ENCODE results near the genes TACR3, TET2, TBCK, SGMS2 and CYP2U1.

DNA sequence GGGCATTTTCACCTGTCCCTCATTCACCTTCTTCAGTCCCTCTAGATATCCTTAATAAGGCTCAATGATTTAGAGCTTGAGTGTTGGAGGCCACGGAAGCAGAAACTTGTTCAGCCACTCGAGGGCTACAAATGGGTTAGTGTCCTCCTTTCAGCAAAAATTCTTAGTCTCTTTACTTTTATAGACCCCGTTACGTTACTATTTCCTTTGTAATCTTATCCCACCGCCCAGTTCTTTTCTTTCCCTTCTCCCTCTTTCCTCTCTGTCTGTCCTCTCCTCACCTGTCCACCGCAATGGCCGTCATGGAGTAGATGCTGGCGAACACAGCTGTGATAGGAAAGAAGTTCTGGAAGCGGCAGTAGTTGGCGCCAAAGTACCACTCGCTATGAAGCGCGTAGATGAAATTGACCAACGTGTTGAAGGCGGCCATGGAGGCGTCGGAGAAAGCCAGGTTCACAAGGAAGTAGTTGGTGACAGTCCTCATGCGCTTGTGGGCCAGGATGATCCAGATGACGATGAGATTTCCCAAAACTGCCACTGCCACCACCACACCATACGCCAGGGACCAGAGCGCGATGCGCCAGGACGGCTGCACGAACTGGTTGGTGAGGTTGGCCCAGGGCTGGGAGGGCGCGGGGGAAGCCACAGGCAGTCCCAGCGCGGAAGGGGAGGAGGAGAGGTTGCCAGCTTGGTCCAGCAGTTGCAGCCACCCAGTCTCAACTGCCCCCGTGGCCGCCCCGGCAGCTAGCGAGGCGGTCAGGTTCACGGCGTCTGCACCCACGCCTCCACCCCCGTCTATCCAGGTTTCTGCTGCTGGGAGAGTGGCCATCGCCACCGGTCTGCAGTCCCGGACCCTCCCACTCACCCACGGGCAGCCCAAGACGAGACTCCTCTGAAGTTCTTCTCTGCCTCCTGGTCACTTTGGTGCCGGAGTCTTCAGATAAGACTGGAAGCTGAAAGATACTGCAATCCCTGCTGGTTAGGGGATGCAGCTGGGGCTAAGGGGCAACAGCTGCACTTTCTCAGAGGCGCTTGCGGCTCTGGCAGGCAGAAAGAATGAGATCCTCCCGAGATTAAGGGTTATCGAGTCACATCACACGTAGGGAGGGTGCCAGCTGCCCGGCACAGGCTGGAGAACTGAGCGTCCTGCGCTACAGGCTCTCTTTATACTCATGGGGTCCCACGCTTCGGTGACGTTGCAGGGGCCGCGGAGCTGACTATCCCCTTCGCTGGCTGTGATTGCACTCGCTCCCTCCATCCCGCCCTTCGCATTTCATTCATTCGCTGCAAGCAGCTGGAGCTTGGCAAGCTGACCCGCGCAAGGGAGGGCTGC is at the start of gene TACR3:
Gene TACR3 (minus strand): TSS at position 1,139 of the 1,333 bp plus-strand sequence.
- RRBS = 3% methylated on average over 4 of the region's 64 CpGs

- RRBS = under 1% methylated on average over 26 of the region's 47 CpGs
Measured at GRCh38 chr4:105146591-105147020, at the start of gene TET2. TET2 (plus strand) TSS chr4:105146876.

DNA sequence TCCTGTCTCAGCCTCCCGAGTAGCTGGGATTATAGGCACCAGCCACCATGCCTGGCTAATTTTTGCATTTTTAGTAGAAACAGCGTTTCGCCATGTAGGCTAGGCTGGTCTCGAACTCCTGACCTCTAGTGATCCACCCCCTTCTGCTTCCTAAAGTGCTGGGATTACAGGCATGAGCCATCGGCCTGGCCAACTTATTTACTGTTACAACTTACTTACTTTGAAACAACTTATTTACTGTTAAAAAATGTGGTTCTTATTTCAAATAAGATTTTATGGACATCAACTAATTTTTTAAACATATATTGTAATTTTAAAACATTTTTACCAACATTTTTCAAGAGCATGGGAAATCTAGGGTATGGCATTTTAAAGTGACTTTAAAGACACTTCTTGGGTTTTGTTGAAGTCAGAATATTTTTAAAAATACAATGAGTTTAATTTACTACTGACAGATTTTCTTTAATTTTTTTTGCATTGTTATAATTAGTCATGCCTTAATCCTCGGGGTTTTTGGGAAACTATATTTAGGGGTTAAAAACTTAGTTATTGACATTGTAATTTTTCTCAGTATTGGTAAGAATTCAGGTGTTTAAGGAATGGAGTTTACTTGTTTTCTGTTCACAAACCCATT is 11.2 kb downstream of the TET2 start:
- RRBS = no CpG with 5 or more reads among the region's 6 CpGs

DNA sequence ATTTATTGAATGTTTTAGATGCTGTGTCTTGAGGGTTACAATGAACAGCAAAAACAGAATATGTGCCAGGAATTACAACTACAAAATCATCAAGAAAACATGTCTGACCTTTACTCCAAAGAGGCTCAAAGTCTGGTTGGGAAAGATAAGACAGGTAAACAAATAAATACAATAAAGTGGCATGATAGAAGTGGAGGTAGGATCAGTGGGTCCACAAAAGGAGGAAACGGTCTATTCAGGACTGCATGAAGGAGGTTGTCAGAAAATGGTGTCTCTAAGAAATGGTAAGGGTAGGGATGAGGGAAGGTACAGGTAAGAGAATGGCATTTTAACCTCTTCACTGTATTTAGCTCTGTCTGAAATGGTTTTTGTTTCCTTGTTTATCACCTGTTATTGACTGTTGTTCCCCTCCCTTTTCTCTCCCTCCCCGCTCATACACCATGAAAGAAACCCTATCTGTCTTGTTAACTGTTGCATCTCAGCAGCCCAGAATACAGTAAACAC is 3.8 kb downstream of the ARHGEF38 start:
- RRBS = no CpG with 5 or more reads among the region's 2 CpGs

DNA sequence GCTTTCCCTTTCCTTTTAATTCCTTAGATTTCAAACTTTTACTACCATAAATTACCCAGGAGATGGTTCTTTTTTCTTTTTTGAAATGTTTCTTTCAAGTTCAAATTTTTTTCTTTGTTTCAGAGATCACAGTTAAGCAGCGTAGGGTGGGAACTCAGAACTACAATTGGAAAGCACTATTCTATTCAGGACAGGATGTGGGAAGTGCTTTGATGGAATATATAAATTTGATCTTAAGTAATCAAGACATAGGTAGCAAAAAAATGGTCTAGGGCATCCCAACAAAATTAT is 72.5 kb downstream of the NPNT start:
- RRBS = no CpG with 5 or more reads among the region's 1 CpG

- RRBS = under 1% methylated on average over 7 of the region's 44 CpGs
Measured at GRCh38 chr4:106315856-106316671, at the start of gene TBCK. TBCK (minus strand) TSS chr4:106316209.

GRCh38 chr4:107035540-107036097 is 494 bp downstream of the DKK2 start:
- RRBS = no CpG with 5 or more reads among the region's 29 CpGs

DNA sequence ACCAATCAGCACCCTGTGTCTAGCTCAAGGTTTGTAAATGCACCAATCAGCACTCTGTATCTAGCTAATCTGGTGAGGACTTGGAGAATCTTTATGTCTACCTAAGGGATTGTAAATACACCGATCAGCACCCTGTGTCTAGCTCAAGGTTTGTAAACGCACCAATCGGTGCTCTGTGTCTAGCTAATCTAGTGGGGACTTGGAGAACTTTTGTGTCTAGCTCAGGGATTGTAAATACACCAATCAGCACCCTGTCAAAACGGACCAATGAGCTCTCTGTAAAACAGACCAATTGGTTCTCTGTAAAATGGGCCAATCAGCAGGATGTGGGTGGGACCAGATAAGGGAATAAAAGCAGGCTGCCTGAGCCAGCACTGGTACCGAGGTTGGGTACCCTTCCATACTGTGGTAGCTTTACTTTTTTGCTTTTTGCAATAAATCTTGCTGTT is 37.7 kb upstream of the DKK2 start:
- RRBS = no CpG with 5 or more reads among the region's 5 CpGs

GRCh38 chr4:107449845-107450308 is 270.2 kb downstream of the PAPSS1 start:
- RRBS = no CpG with 5 or more reads among the region's 4 CpGs

- RRBS = 100% methylated on average over 2 of the region's 3 CpGs
Measured at GRCh38 chr4:107617016-107617737, 102.9 kb downstream of the PAPSS1 start.

GRCh38 chr4:107824378-107825450 is at the start of gene SGMS2:
SGMS2 (plus strand) TSS chr4:107824932.
- RRBS = 1% methylated on average over 32 of the region's 94 CpGs

DNA sequence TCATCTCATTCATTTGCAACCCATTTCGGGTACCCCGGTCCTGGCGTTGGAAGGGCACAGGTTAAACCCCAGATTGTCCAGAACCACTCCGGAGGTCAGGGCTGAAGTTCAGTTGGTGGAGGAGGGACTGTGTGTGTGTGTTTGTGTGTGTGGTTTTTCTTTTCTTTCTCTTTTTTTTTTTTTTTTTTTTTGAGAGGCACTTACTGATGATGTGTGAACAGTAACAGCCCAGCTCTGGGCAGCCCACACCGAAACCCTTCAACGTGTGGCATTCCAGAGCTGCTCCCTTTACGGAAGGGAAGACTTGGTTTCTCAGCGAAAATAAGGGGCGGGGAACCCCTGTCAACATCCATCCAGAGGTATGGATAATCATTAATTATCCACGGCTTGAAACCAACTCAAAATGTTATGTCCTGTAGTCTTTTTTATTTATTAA is 737 bp downstream of the SGMS2 start:
- RRBS = 0% methylated on average over 1 of the region's 10 CpGs

DNA sequence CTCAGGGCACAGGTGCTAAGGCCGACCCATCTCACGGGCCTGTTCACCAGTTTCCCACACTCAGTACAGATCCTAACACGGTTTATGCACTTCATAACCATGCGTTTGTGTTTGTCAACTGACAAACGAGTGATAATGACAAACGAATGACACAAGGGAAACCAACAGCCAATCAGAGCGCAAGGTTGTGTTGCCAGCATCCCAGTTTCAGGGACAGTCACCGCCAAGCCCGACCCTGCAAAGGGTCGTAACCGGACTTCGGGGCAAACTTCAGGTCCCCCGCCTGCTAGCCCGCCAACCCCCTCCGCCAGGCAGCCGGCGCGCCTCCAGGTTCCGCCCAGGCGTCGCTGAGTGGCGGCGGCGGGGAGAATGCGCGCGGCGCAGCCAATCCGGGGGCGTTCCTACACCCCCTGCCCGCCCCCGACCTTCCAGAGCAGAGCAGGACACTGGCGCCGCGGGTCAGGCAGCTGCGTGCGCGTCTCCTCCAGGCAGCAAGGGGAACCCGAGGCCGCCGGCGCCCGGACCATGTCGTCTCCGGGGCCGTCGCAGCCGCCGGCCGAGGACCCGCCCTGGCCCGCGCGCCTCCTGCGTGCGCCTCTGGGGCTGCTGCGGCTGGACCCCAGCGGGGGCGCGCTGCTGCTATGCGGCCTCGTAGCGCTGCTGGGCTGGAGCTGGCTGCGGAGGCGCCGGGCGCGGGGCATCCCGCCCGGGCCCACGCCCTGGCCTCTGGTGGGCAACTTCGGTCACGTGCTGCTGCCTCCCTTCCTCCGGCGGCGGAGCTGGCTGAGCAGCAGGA is at the start of gene CYP2U1:
Gene CYP2U1 (plus strand): TSS at position 431 of the 796 bp plus-strand sequence.
- RRBS = under 1% methylated on average over 23 of the region's 76 CpGs

DNA sequence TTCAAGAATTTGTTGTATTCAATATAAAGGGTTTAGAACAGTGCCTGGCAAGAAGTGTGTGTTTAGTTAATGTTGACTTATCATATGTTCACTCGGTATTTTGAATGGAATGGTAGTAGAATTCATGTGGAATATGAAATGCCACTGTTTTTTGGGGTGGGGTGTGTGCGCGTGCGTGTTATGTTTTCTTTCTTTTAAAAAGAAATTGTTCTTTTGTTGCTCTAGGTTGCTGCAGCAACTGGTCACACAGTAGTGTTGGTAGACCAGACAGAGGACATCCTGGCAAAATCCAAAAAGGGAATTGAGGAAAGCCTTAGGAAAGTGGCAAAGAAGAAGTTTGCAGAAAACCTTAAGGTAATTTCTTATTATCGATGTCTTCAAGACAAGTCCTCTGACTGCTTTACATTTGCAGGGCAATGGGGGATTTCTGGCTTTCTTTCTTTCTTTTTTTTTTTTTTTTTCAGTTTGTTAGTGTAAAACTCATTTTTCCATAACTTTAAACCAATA is 19.9 kb downstream of the HADH start:
- RRBS = no CpG with 5 or more reads among the region's 5 CpGs

GRCh38 chr4:108029194-108029822 is 39.6 kb downstream of the HADH start:
- RRBS = no CpG with 5 or more reads among the region's 10 CpGs

GRCh38 chr4:108072021-108072886 is 82.6 kb downstream of the HADH start:
- RRBS = no CpG with 5 or more reads among the region's 5 CpGs

DNA sequence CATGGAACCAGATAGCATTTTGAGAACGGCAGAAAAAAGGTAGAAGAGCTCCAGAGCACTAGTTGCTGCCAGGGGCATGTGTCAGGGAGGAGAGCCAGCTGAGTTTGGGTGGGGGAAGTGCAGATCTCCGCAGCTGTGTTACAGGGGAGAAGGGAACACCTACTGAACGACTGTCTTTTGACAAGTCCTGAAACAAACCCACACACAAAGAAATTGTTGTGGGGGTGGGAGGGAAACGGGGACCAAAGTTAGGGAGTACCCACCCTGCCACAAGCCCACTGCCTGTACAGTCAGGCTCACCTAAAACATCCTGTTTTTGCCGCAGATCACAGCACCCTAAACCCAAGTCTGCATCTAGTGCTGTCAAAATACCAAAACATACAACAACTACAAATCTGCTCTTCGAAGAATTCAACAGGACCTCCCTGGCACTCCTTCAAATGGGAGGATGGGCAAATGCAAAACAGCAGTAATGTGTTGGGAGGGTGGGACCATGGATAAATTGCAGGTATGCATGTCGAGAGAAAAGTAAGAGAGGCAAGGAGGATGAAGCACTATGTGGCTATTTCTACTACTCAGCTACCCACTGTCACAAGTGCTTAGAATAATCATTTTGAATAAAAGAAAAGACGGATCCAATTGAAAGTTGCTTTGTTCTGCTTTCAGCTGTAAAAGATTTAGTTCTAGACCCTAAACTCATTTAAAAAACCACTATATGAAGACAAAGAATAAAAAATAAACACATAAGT is 55.3 kb downstream of the LEF1 start:
- RRBS = no CpG with 5 or more reads among the region's 8 CpGs

- RRBS = no CpG with 5 or more reads among the region's 2 CpGs
Measured at GRCh38 chr4:108527809-108528159, 92.6 kb upstream of the RPL34 start.

All from skeletal muscle cell (primary cell).